Left lobe of liver (tissue), 1 donor: ENCODE data around the gene MTHFSD.

GRCh38 chr16:85650689-85651348 lies 37.7 kb downstream of the GSE1 start:
- PRO-cap: no peak

DNA sequence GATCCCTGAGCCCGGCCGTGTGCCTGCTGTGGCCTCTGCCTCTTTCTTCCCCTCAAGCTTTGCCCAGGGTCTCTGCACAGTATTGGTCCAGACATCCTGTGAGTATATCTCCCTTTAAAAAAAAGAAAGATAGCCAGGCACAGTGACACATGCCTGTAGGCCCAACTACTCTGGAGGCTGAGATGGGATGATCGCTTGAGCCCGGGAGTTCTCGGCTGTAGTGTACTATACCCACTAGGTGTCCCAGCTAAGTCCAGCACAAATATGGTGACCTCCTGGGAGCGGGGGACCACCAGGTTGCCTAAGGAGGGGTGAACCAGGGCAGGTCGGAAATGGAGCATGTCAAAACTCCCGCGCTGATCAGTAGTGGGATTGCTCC lies 29.5 kb downstream of the GINS2 start:
- PRO-cap: no peak

- PRO-cap: no peak
These were observed 26.8 kb downstream of the GINS2 start for GRCh38 chr16:85661891-85662458.

DNA sequence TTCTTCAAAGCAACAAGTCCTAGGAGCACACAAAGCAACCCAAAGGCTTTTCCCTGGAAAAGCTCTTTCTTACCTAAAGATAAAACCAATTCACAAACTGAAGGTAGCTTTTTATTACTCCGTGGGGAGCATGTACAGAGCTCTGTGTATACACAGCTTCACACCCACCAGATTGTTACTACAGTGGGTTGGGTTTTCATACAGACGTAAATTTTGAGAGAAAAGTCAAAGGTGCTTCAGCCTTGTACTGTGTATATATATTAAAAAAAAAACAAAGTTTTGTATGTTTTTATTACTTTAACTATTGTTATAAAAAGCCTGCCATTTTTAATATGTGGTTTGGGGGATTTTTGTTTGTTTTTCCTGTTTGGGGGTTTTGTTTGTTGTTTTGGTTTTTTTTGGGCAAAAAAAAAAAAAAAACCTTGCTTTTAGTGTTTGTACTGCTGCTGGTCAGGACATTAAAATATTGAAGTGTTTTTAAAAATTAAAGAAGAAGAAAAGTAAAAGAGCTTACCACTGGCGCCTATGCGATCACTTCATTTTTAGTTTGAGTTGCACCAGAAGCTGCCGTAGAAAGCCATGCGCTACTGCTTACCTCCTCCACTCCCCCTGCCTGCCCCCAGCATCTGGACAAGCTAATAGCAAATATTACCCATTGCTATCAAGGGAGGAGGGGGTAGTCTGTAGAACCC lies 15.5 kb downstream of the GINS2 start:
- PRO-cap: no peak

GRCh38 chr16:85687125-85687889 lies 1.4 kb downstream of the GINS2 start:
- PRO-cap: no peak

DNA sequence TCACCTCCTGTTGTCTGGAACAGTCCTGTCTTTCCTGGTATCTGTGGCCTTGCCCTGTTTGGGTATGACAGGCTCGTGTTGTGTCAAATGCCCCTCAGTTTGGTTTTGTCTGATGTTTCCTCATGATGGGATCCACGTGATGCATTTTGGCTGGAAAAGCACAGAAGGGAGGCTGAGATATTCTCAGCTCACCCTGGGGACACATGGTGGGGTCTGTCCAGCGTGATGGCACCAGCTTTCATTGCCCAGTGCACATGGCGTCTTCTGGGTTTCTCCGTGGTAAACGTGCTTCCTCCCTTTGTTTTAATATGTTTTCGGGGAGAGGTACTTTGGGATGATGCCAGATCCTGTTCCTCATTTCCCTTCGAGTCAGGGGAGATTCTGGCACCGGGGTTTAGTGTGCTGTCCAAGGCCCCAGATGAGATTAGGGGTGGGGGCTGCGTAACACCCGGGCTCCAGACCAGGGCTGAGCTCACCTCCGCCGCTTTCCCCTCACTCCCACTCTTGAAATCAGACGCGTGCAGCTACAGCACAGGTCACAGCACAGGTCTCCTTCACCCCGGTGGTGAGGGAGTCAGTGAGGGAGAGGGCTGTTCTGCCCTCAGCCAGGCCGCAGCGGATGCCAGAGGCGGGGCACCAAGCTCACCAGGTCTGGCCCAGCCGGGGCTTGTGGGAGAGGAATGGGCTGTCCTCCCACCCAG lies 33.8 kb downstream of the COX4I1 start:
- PRO-cap: no peak

DNA sequence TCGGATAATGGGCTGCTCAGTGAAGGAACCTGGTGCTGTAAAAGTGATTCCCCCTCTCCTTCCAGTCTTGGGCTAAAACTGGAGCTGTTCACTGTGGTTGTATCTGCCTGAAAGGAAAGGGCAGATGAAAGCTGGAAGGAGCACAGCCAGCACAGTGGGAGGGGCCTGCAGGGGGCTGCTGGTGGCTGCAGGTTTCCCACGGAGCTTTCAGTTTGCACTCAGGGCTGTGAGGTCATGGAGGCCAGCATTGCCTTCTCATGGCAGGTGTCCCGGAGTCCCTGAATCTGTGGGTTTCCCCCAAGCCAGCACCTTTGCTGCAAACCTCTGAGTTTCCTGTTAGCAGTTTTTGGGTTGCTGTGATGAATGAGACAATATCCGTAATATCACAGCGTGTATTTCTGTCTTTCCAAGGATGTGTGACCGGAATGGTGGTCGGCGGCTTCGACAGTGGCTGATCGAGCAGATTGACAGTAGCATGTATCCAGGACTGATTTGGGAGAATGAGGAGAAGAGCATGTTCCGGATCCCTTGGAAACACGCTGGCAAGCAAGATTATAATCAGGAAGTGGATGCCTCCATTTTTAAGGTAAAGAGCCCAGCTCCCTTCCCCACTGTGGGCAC lies 3.8 kb downstream of the IRF8 start:
- PRO-cap: no peak

GRCh38 chr16:85909235-85909514 lies 10.2 kb downstream of the IRF8 start:
- PRO-cap: no peak

DNA sequence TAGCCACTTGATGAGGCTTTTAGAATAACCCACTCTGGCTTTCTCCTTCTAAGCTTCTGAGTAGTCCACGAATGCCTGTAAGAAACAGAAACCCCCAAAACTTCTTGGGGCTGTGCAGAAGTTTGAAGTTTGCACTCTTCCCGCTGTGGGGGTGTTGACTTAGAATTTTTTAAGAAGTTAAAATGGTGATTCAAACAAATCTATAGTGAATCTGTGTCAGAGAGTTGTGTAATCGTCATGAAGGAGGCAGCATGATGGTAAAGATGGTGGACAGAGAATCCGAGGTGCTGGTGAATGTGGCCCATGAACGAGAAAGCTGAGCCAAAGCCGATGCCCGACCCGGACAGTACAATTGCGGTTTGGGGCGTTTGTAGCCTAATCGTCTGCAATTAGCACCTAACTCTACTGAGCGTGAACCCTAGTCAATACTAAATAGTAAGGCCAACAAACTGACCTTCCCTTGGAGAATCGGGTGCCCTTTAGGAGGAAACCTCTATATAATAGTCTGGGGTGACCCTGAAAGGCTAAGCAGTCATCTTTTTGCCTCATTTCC lies 11.0 kb downstream of the IRF8 start:
- PRO-cap: no peak

DNA sequence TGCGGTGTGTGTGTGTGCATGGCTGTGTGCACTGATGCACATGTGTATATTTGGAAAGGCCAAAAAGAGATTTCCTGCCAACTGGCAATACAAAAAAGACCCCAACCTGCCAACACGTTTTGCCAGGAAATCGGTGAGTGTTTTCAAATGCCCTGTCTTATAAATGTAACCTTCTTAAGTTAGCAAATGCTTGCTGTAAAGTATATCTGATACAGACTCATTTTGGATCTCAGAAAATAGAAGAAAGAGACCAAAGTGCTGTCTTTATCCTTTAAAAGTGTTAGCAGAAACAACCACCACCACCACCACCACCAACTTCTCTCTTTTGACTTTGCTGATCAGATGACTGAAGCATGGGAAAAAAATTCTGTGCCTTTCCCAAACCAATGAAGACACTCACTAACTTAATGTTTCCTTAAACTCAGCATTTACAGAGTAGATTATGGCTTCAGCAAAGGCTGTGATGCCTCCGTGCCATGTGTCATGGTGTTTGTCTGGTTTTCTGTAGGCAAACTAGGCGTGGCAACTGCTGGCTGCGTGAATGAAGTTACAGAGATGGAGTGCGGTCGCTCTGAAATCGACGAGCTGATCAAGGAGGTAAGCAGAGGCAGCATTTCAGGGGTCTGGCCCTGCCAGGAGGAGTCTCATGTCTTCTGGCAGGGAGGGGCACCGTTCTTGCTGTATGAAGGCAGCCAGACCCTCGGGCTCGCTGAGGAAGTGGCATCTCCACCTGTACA lies 12.3 kb downstream of the IRF8 start:
- PRO-cap: no peak

- PRO-cap: no peak
These were observed 167.0 kb upstream of the FOXF1 start for GRCh38 chr16:86343088-86343879.

DNA sequence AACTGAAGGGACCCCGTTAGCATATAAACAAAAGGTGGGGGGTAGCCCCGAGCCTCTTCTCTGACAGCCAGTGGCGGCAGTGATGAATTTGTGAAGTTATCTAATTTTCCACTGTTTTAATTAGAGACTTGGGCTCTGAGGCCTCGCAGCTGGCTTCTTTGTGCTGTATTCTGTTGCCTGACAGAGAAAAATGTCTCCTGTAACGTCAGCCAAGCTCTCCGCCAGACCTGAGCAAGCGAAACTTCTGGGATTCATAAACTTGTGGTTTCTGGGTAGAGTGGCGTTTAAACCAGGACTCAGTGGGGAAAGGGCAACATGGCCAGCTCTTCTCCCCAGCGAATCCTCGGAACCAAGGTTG lies 113.9 kb upstream of the FOXF1 start:
- PRO-cap: no peak

- PRO-cap: no peak
These were observed 17.0 kb upstream of the FOXF1 start for GRCh38 chr16:86493277-86493702.

DNA sequence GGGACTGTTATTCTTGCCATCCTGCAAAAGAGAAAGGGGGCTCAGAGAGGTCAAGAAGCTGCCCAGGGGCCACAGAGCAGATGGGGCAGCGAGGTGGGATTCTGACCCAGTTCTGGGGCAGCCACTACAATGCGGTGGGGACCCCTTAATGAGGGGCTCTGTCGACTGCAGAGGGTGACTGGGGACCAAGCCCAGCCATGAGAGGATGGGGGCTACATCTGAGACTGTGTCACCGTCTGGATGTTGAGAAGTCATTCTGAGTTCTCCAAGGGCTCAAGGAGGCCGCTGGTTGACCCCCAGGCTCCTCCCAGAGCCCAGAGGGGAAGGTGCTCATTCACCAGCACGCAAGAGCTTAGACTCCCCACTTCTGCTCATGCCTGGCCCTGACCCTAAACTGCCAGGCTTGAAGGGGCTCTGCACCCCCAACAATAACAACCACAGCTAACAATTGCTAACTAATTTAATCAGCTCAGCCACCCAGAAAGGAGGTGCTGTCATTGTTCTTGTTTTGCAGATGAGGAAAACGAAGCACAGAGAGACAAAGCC lies 9.2 kb upstream of the FOXF1 start:
- PRO-cap: no peak

- PRO-cap: no peak
These were observed 1.0 kb downstream of the FOXF1 start for GRCh38 chr16:86511098-86512040.

- PRO-cap: no peak
These were observed 20.2 kb downstream of the FOXF1 start for GRCh38 chr16:86530438-86531008.

GRCh38 chr16:86531140-86531967 lies 21.0 kb downstream of the FOXF1 start:
- PRO-cap: no peak

GRCh38 chr16:86554636-86555398 lies at the start of gene MTHFSD:
MTHFSD (minus strand) TSS chr16:86555235.
- PRO-cap: bidirectional peak, plus-strand start at chr16:86555320, minus-strand start at chr16:86555225

DNA sequence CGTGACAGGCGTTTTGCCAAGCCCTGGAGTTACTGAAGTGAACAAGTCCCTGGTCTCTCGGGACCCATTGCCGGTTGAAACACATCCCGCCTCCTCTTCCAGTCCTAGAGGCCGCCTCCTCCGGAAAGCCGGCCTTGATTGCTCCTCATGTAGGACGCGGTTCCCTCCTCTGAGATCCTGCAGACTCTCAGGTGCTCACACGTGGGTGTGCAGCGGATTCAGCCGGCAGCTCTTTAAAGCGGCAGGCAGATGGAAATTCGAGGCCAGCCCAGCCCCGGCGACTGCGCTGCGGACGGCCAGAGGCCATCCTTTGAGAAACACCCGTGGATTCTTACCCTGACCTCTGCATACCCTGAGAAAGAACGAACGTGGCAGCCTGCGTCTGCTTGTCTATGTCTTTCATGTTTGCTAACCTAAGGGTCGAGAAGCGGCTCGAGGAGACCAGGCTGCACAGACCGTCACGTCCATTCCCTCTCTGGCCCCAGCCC lies 408 bp upstream of the MTHFSD start:
- PRO-cap: no peak

DNA sequence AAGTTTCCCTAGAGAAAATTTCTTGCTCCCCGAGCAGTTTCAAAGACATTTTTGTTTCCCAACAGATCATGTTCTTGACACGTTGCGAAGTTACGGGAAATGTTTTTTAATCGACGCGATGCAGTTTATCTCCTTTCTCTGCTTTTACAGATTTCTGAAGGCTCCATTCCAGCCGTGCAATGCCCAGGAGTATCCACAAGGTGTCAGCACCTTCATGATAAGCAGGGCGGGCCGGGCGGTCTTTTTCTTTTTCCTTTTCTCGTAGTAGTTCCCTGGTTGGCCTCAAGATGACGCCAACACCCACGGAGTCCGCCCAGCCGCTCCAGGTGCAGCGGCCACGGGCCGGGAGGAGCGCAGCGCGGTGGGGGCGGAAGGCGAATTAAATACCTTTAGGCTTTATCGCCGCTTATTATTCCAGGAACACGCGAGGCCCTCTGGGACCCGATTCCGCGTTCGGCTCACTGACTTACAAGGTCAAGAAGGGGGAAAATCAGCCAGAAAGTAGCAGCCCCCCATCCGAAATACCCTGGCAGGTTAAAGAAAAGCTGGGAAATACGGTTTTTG lies 2.8 kb upstream of the FOXC2 start:
- PRO-cap: no peak